ENCODE results near the genes KRT76, KRT79, MFSD5 and AMHR2.

- RRBS, result 46% methylated on average over 8 of the region's 75 CpGs
Observed at GRCh38 chr12:52307863-52308938, 13.0 kb downstream of the KRT83 start.

DNA sequence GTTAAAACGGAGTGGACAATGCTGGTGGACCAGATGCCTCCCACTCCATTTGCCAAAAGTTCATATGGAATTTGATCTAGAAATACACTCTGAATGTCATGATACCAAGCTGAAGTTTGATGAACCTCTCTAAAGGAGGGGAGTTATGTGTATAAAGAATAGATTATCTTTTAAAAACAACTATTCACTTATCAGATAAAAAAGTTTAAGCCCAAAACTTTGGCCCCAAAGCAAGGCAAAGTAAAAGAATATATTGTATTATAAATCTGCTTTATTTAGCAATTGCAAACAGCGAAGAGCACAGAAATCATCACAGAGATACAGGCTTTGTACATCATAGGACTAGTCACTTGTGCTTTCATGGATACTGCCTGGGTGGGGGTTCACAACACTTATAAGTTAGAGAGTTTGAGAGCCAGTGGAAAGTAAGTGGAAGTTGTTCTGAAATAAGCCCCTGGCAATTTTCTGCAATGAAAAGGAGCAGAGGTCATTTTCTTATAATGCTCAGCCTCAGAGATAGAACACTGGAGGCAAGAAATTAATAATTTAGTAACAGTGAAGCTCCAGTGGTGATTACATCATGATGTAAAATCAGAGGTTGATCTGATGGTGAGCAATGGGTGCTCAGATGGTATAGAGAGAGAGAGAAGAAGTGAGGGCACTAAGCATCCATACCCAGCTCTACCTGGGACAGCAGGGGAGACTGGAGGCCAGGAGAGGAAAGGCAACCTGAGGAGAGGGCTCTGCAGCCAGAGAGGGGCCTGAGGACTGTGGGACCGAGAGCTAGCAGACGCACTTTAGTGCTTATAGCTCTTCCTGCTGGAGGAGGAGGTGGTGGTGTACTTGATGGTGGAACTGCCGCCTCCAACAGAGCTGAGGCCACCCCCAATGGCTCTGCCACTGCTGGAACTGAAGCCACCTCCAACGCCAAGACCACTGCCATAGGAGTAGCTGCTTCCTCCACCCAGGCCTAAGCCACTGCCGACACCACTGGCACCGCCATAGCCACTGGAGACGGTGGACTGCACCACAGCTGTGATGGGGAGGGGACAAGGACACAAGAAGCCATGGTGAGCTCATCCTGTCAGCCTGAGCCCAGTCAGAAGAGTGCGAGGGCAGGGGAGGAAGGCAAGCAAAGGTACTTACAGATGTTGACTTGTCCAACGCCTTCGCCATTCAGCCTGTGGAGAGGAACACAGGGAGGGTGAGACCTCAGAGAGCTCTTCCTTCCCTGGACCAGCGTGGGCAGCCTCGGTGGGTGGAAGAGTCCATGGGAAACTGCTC is 5.7 kb downstream of the KRT6A start:
- RRBS, result no CpG with 5 or more reads among the region's 14 CpGs

DNA sequence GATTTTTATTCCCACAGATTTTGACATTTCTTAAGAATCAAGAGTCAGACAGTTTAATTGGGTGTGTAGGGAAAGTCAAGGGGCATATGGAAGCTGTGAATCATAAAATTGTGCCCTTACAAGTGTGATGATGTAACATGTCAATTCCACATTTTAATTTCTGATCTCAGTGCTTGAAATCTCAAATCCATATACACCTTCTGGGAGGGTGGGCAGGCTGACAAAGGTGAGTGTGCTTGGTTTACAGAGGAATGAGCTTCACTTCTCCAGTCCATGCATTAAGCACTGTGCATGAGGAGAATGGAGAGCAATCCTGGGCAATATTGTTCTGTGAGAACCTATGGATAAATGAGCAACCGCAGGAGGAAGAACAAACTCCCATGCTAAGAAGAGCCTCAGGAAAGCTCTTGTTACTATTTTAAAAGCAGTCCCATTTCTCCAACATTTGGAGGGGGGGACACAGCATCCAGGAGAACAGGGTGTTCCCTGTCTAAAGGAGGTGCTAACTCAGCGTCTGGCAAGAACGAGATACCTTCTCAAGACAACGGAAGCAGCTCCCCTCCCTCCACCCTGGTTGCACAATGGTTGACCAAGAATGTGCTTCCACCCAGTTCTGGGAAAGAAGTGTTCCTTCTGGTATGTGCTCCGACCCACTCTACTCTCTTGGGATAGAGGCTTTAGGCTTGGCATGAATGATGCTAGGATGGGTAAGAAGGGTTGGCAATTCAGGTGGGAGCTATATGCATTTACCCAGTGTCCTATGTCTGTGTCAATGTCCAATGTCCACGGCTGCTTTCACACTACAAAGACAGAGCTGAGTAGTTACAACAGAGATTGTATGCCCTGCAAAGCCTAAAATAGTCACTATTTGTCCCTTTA is 1.3 kb upstream of the KRT6A start:
- RRBS, result no CpG with 5 or more reads among the region's 6 CpGs

DNA sequence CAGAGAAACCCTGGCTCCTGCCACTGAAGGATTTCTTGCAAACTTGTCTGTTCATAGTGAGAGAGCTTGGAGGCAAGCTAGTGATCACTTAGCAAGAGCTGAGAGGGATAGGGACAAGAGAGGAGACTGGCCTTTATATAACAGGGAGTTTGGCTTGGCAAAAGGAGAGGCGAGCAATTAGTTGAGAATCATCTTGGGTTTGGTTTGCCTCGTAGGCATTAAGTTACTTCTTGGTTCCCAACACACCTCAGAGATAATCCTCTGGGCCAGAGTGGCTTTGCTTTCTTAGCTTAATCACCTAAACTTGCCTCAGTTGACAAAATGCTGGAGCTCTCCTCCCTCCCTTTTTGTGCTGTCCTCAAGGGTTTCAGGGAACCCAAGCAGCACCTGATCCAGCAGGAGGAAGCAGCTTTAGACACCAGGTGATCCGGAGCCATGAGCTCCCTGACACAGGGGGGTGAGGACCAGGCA is at the start of gene KRT76:
KRT76 (minus strand) TSS at position 109 of the 471 bp plus-strand sequence.
- RRBS, result no CpG with 5 or more reads among the region's 3 CpGs

GRCh38 chr12:52834101-52834601 is at the start of gene KRT79:
Gene KRT79 (minus strand): TSS chr12:52834311.
- RRBS, result 55% methylated on average over 5 of the region's 17 CpGs

DNA sequence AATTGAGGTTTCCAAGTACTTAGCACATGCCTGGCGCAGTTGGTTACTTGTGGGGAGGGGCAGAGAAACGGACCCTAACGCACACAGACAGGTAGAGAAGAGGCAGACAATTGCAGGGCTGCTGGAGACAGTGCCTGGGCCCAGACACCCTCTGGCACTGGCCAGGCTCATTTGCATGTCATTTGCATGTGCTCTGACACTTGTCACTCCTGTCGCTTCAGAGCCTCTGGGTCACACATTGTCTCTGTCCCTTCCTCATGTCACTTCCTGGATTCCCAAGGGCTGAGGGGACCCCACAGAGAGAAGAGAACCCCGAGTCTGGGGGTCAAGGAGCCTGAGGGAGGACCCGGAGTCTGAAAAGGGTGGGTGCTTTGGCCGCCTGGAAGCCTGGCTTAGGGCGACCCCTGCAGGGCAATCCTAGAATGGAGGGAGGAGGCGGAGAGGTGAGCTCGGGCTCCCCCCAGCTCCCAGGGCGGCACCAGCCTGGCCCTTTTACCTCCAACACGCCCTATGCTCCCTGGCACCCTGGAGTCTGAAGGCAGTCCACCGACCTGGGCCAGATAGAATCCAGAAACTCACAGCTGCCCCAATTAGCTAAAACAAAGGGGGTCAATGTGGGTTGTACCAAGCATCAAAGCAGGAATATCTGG is 21.6 kb upstream of the KRT78 start:
- RRBS, result no CpG with 5 or more reads among the region's 13 CpGs

DNA sequence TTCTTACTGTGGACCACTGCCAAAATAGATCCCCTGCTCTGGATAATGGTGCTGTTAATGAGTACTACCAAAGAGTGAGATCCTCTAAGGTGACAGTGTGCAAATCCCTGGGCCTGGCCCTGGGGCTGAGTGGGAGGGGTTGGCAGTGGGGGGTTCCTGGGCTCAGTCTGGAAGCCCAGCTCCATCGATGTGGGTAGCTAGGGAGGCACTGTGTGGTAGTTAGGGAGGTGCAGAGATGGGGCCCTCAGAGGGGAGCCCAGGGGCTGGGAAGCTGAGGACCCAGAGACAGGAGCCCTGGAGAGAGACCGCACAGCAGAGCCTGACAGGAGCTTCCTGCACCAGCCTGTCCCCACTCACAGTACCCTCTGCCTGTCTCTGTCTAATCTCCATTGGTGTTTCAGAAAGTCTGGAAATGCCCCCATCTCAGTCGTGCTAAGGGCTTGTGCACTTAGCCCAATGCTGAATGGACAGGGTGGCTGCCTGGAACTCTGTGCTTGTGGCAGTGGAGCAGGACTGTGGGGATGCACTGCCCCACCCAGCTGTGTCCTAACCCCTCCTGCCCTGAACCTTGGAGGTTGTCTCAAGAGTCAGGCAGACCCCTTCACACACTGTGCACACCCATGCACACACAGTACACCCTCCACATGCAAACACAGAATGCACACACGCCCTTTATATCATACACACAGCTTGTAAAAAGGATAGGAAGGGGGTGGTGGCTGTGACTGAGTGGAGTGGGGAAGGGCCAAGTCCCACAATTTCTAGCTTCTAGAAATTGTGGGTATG is 8.9 kb downstream of the KRT8 start:
- RRBS, result no CpG with 5 or more reads among the region's 4 CpGs

DNA sequence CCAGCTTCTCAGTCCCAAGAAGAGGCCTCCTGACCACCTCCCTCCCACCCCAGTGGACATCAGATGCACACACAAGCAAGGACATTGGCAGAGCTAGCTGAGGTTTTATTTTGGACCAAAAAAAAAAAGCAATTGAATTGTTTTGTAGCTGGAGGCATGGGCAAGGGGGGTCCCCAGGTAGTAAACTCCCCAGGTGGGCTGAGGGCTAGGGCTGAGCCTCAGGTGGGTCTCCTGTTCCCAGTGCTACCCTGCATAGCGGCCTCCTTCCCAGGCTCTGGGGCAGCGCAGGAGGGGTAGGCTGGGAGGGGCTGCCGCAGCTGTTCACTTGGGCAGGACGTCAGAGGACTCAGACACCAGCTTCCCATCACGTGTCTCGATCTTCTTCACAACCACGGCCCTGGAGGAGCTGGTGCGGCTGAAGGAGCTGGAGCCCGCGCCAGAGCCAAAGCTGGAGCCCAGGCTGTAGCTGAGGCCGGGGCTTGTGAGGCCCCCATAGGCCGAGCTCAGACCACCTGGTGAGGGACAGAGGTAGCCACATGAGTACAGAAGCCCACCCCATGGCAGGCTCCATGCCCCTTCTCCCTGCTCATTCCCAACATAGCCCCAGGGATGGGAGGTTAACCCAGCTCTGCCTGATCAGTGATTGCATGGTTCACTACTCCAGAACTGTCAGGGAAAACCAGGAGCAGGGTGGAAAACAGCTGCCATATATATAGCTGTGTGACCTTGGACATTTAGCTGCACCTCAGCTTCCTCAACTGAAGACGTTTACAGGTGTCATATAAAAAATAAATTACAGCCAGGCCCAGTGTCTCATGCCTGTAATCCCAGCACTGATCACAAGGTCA is 7.5 kb downstream of the KRT8 start:
- RRBS, result no CpG with 5 or more reads among the region's 13 CpGs

DNA sequence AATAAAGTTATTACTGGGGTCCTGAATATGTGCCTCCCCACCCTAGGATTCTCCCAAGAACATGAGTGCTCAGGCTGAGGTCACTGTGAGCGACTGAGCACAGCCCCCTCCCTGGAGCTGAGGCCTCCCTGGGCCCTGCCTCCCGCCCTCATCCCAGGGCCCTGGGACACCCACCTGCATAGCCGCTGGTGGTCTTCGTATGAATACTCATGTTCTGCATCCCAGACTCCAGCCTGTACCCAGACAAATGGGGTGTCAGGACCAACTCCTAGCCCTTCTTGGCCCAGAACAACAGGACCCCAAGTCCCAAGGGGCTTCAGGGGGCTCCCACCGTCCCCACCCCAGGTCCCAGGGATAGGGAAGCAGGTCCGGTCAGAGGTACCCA is 6.6 kb downstream of the KRT8 start:
- RRBS, result no CpG with 5 or more reads among the region's 6 CpGs

GRCh38 chr12:52941881-52942435 is 7.0 kb upstream of the KRT18 start:
- RRBS, result no CpG with 5 or more reads among the region's 6 CpGs

DNA sequence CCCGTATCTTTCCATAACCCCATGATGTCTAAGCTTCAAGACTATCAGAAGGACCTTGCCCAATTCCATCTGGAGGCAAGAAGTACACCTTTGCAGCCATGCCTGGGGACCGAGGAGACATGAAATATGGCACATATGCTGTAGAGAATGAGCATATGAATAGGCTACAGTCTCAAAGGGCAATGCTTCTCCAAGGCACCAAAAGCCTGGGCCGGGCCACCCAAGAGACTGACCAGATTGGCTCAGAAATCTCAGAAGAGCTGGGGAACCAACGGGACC is 28.2 kb downstream of the SOAT2 start:
- RRBS, result no CpG with 5 or more reads among the region's 4 CpGs

GRCh38 chr12:53173520-53174069 is 6.9 kb upstream of the ZNF740 start:
- RRBS, result 30% methylated on average over 1 of the region's 9 CpGs

- RRBS, result 1% methylated on average over 10 of the region's 20 CpGs
Observed at GRCh38 chr12:53223033-53223751, 8.8 kb downstream of the RARG start.

DNA sequence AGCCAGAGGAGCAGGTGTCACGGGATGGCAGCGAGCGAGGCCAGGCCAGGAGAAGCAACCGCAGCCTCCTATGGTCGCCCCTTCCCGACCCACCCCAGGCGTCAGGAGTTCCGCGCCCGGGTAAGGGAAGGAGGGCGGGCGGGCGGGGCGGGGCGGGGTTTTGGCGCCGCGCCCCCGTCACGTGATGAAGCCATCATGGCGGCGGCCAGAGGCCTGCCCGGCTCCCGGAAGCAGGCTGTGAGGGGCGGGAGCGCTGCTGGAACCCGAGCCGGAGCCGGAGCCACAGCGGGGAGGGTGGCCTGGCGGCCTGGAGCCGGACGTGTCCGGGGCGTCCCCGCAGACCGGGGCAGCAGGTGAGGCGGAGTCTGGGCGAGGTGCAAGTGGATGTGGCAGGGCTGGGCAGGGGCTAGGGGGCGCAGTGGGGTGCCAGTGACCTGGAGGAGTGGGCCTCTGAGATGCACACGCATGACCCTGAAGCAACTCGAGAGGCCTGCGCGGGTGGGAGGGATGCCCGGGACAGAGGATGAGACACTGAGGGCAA is at the start of gene MFSD5:
MFSD5 (plus strand) TSS at position 180 of the 541 bp plus-strand sequence.
- RRBS, result 2% methylated on average over 12 of the region's 45 CpGs

DNA sequence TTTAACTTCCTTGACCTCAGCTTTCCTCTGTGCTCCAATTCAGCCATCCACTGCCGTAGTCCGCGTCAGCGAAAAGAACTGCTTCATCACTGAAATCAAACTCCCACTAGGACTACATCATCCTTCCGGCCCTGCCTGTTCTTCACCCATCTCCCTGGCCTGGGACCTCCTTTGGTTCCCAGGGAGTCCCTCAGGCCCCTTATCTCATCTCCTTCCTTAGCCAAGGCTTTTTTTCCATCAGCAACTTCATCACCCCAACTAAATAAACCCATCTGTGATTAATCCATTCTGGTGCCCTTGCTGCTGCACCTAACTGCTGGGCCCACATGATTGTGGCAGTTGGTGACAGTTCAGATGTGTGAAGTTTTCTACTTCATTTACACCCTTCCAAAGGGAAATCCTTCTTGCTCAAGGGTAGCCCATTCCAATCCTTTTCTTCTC is 810 bp downstream of the MYG1 start:
- RRBS, result no CpG with 5 or more reads among the region's 5 CpGs

- RRBS, result no CpG with 5 or more reads among the region's 2 CpGs
Observed at GRCh38 chr12:53423525-53424132, at the start of gene AMHR2. Gene AMHR2 (plus strand): TSS chr12:53423855.

GRCh38 chr12:53480456-53481511 is 18.5 kb downstream of the MAP3K12 start:
- RRBS, result no CpG with 5 or more reads among the region's 13 CpGs

GRCh38 chr12:53739528-53740180 is 12.4 kb upstream of the CALCOCO1 start:
- RRBS, result no CpG with 5 or more reads among the region's 40 CpGs

Data from PFSK-1 (cell line).